OCI-LY7 (cell line): Measurements from ENCODE around the genes NAA30, C14orf39 and PRKCH.

DNA sequence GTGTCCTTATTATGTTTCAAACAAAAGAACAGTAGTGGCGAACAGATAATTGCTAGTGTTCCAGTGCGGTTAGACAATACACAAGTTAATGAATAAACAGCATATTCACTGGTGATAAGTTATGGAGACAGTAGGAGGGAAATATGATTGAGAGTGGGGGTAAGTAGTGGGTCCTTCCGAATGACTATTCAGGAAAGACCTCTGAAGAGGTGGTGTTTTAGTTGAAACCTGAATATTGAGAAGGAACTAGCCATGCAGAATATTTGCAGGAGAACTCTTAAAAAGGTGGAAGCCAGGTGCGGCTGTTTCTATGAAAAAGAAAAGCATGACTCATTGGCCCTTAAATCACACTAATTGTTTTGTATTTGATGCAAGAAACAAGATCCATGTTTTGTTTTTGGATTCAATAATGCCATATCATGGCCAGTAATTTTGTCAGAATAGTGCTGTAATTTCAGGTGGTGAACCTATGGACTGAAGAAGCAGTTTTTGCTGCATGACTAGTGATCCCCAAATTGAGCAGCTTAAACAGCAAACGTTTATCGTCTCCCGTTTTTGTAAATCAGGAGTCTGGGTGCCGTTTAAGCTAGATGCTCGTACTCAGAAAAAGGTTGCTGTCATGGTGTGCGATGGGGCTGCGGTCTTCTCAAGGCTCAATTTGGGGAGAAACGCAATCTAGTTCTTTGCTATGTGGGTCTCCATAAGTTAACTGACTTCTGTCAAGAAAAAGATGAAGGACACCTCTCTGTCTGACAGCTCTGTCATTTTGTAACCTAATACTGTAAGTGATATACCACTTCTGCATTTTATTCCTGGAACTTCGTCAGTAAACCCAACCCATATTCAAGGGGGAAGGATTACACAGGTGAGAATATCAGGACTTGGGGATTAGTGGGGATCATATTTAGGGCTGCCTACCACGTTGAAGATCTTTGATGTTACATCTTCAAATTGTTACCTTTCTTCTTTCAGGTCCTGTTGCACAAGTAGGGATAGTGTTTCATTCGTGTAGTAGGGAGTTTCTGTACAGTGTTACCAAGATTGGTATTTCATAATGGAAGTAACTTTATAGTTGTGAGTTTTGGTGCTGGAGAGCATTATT is 1.2 kb downstream of the TMEM260 start:
- PRO-cap, result no peak
- RAMPAGE, long total RNA, result no peak

DNA sequence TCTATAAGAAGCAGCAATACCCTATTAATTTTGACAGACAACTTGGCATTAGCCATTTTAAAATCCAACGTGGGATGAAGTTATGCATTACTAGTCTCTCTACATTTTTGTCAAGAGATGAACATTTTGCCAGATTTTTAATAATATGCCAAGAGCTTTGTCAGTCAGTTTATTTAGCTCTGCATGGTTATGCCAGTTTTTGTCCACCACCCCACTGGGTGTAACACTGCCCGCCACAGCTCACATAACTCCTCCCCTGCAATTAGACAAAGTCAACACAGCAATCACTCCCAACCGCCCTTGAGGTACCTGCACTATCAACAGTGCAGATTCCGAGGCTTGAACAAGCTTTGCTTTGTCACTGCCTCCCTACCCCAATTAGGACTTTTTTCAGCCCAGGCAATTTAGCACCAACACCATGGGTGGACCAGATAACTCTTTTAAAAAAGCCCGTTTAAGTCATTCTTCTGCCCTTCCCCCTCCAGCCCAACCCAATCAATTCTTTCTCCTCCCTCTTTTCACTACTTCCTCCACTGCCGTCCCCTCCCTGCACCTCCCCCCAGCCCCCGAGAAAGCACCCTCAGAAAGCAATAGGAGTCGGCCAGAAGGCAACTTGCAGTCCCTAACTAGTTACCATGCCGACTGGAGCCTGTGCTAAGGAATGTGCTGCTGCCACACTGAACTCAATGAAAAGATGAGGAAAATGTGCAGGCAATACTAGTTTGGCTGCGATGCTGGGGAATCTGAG is 45.6 kb upstream of the OTX2 start:
- PRO-cap, result no peak
- RAMPAGE, long total RNA, result no peak

- PRO-cap, result bidirectional peak, plus-strand start at chr14:57390586, minus-strand start at chr14:57390354
- RAMPAGE, long total RNA, result no peak
Observed at GRCh38 chr14:57390129-57390859, at the start of gene NAA30. Gene NAA30 (plus strand): TSS chr14:57390586.

DNA sequence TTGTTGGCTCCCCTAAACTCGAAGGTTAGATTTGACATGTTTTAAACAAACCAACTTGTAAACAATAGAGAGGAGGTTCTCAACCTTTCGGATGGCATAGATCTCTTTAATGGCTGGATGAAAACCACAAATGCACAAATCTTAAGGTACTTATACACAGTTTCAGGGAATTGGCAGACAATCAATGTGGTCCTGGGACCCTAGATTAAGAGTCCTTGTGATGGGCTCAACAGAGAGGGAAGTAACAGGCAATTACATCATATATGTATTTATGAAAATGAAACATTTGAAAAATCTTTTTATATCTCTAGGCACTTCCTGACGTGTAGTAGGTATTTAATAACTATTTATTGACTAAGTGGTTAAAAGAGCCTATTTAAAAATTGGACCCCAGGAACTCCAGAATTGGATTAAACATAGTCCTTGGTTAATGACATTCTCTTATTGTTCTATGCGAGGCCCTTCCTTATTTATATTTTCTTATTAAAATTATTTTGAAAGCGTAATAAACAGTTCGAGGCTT is 928 bp downstream of the ACTR10 start:
- PRO-cap, result no peak
- RAMPAGE, long total RNA, result no peak

- PRO-cap, result no peak
- RAMPAGE, long total RNA, result no peak
Observed at GRCh38 chr14:58314761-58315184, 16.4 kb downstream of the ARID4A start.

DNA sequence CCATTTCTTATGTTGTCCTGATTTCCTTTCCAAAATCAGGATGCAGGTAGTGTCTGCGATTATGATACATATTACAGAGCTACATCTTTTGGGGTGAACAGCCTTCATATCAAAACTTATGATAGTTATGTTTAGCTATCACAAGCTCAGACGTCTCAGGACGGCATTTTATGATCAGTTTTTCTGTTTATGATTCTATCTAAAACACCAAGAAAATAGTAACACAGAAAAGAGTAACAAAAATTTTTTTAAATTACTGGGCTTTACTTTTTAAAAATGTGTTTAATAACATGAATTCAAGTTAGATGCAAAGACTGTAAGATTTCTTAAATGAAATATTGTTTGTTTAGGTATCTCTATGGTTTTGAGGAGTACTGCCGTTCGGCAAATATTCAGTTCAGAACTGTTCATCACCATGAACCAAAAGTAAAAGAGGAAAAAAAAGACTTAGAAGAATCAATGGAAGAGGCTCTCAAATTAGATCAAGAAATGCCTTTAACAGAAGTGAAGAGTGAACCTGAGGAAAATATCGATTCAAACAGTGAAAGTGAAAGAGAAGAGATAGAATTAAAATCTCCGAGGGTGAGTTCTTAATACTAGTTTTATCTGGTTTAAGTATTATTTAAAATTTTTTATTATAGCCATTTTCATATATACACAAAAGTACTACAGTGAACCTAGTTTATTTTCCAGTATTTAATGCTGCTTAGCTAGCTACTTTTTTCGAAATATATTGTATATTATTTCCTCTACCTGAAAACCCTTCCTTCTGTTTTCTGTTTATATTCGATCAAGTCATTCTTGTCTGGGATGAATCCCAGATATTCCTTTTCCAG is 48.2 kb upstream of the TOMM20L start:
- PRO-cap, result no peak
- RAMPAGE, long total RNA, result no peak

DNA sequence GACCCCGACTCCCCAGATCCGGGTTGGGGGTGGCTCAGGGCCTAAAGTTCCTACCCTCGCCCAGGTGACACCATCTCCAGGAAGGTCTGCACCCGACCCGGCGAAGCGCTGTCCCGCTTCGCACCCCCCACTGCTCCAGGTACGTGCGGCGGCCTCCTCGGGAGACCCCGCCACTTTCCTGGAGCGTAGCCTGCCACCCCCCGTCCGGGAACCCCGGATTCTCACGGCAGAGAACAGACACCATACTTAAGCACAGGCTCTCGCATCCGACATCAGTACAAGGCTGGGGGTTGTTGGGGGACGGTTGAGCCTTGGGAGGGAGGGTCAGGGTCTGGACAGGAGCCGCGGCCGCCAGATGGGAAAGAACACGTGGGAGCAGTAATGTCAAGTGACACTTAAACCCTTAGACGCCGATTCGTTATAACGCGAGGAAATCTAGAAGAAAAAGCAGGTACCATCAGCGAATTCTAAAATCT is 485 bp downstream of the TIMM9 start:
- PRO-cap, result bidirectional peak, plus-strand start outside the sequence, minus-strand start at position 367 of the sequence
- RAMPAGE, long total RNA, result start-site peak on the minus strand centred at position 379 of the sequence, 38 bp wide, 111 and 9 reads in 2 replicates

GRCh38 chr14:58520692-58521255 is 93.3 kb downstream of the KIAA0586 start:
- PRO-cap, result no peak
- RAMPAGE, long total RNA, result no peak

GRCh38 chr14:58646128-58647138 is 8.7 kb downstream of the DACT1 start:
- PRO-cap, result no peak
- RAMPAGE, long total RNA, result no peak

GRCh38 chr14:58660019-58660414 is 22.3 kb downstream of the DACT1 start:
- PRO-cap, result no peak
- RAMPAGE, long total RNA, result no peak

DNA sequence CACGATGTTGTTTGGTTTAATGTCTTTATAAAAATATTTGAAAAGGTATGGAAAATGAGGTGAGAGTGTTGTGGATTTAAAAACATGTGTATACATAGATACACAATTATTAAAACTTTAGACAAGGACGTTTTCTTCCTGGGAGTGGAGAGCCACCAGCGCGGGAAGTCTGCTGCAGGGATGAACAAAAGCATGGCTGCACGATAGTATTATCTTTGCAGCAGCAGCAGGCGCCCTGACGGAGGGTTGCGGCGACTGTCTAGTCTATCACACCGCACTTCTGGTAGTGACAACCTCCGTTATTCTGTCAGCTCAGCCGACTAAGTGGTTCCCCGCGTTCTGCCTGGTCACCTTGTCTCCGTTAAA is 802 bp upstream of the DAAM1 start:
- PRO-cap, result bidirectional peak, plus-strand start at position 299 of the sequence, minus-strand start at position 182 of the sequence
- RAMPAGE, long total RNA, result no peak

GRCh38 chr14:59371581-59372149 is 93.5 kb downstream of the GPR135 start:
- PRO-cap, result no peak
- RAMPAGE, long total RNA, result no peak

GRCh38 chr14:60248922-60249194 is 163 bp upstream of the PPM1A start:
- PRO-cap, result bidirectional peak, plus-strand start at chr14:60249221, minus-strand start at chr14:60248983
- RAMPAGE, long total RNA, result no peak

DNA sequence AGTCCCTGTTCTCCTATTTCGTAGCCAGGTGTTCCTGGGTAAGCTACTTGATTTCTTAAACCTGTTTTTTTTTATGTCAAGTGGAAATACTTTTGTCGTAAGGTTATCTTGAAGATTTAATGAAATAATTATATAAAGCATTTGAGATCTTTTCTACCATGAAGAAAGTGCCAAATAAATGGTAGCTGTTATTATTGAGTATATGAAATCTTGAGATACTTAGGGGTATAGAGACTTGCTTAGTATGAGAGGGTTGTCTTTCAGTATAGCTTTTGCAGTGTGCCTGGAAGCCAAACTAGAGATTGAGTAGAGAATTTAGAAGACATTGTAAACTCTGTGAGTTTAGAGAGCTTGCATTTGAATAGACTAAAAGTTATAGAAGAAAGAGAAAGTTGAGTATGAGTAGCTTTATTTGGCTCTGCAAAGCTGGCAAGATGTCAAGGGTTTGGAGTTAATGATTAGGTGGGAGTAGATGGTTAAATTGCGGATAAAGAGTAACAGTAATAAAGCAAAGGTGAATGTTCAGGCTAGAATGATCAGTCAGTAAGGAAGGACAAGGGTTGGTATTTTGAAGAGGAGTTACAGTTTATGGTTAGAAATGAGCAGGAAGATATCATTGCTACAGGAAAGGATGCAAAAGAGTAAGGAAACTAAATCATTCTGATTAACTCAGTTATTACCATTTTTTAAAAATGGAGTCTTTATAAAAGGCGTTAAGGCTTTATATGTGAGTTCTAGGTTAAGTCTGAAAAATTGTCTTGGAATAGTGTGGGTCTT is 5.1 kb downstream of the PPM1A start:
- PRO-cap, result no peak
- RAMPAGE, long total RNA, result no peak

GRCh38 chr14:60331550-60332144 is 82.6 kb downstream of the PPM1A start:
- PRO-cap, result bidirectional peak, plus-strand start at chr14:60331733, minus-strand start at chr14:60331672
- RAMPAGE, long total RNA, result no peak

DNA sequence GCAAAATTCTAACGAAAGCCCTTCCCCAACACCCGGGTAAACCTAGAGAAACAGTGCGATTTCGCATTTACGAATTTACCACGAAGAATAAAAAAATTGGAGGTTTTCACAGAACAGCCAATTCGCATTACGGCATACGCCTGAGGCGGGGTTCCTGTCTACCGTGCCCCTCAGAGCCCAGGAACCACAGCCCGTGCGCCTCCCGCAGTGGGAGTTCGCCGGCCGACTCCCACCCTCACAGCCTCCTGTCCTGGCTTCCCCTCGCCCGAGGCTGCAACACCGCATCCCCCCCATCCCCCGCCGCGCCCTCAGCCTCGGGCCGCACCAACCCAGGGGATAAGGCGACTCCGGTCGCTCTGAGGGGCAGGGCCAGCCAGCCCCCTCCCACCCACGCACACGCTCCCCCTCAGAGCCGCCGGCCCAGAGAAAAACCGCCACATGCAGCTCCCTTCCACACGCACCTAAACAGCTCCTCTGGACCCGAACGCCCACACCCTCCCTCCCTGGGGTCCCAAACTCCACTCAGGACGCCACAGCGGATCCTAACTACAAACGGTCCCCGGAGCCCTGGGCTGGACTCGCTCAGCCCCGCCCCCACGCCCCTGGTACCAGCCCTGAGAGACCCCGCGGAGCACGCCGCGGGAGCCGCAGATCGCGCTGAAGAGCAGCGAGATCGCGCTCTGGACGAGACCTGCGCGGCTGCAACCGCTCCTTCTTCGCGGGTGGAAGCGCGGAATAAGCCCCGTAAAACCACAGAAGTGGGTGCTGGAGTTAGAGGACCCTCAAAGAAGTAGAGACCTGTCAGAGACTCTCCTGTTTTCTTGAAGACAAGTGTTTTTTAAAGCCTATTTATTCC is at the start of gene C14orf39:
Gene C14orf39 (minus strand): TSS at position 580 of the 856 bp plus-strand sequence.
- PRO-cap, result no peak
- RAMPAGE, long total RNA, result no peak

- PRO-cap, result bidirectional peak, plus-strand start at chr14:60656943, minus-strand start at chr14:60656926; bidirectional peak, plus-strand start at chr14:60657344, minus-strand start at chr14:60657215; bidirectional peak, plus-strand start at chr14:60657851, minus-strand start at chr14:60657595
- RAMPAGE, long total RNA, result start-site peak on the plus strand at chr14:60657408-60657480, 98 and 31 reads in 2 replicates
Observed at GRCh38 chr14:60656660-60657772, 7.7 kb upstream of the SIX1 start.

DNA sequence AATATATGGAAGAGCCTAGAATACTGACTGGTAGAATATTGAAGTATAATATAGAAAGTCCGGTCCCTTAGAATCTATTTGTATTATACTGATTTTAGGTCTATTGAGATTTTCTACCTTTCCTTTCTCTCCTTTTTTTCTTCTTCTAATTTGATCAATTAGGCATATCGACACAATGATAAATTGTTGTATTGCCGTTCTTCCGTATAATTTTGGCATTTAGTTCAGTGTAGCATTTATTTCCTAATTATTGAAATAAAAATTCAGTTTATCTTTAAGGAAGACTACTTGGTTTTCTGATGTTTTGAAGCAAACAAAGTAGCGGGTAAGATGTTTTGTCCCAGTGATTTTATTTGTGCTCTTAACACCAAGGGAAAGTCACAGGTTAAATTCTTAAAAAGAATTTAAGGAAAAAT is 47.8 kb downstream of the TRMT5 start:
- PRO-cap, result no peak
- RAMPAGE, long total RNA, result no peak

DNA sequence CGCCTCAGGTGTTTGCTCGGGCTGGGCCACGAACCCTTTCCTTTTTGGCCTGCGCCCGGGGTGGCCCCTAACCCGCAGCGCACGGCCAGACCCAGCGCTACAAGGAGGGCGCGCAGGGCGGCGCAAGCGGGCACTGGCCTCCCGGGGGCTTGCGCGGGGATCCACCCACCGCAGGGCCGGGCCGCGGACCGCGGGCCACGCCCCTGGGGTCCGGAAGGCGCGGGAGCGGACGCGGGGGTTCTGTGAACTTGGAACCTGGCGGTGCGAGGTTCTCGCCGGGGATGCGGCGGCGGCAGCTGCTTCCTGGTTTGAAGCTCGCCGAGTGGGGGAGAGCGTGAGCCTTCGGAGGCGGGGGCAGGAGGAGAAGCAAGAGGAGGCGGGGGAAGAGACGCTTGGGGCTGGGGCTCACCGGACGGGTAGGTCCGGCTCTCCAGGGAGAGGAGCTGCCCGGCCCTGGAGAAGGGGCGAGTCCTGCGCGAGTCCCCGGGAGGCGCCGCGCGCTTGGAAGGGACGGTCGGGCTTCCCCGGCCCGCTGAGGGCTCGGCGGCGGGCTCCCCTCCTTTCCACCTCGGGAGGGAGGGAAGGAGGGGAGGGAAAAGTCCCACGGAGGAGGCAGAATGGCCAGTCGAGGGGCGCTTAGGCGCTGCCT is at the start of gene PRKCH:
Gene PRKCH (plus strand): TSS at position 243 of the 649 bp plus-strand sequence.
- PRO-cap, result no peak
- RAMPAGE, long total RNA, result no peak

DNA sequence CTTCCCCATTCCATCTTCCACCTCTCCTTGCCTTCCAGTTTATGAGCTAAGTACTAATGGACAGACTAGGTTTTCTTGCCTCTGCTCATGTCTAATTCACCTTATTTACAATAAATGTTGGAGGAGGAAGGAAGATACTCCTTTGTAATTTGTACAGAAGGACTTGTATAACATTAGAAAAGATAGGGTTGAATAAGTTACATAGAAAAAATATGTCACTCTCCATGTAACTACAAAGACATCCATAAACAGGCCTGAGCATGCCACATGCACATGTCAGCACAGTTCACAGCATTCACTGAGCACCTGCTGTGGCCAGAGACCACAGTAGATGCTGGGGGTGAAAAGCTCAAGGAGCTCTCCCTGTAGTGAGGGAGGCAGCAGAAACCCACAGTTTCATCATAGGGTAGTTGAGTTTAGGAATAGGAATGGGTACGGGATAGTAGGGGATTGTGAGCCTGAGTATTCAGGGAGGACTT is 19.9 kb downstream of the PRKCH start:
- PRO-cap, result no peak
- RAMPAGE, long total RNA, result no peak